ENCODE measurements around the gene MLXIPL.

DNA sequence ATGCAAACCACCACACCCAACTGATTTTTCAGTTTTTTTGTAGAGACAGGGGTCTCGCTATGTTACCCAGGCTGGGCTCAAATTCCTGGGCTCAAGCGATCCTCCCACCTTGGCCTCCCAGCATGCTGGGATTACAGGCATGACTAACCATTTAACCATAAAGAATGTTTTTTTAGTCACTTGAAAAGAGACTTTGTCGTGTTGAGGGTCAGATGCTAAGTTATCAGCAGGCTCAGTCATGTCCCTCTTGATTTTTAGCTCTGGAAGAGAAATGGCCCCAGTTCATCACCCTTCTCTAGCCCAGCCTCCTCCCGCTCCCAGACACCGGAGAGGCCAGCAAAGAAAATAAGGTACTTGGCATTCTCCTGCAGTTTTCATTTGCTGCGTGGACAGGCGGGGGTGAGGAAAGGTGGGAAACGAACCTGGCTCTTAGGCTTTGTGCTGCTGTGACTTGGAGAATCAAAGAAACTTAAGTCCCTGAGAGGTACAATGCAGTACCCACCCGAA lies 13.5 kb downstream of the POM121 start:
- PRO-cap, 7 experiments, result no peak in any of the 7 experiments

DNA sequence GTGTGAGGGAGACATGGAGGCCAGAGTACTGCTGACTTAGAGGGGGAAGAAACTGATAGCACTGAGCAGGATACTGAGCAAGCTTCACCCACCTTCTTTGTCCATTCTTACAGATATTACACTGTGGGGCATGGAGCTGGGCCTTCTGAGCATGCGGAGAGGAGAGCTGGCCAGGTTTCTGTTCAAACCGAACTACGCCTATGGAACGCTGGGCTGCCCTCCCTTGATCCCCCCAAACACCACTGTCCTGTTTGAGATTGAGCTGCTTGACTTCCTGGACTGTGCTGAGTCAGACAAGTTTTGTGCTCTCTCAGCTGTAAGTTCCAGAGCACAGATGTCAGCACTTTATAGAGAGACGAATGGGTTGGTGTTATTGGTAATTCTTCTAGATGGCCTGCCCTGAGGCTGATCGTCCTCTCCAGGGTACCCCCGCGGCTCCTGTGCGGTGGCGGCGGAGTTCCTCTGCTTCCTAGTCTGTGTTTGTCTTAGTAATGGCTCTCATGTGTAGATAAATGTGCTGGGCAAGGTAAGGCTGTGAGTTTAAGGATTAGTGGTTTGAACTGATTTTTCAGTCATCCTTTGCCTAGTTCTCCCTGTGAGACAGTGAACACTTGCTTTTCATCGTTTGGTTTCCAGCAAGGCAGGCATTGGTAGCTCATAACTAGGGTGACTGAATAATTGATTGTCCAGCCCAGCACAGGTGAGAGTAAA lies 2.2 kb downstream of the FKBP6 start:
- PRO-cap, 7 experiments, result no peak in any of the 7 experiments

- PRO-cap, 7 experiments, result no peak in any of the 7 experiments
These were observed 14.1 kb downstream of the FKBP6 start for GRCh38 chr7:73341964-73342473.

GRCh38 chr7:73357777-73358976 lies 30.2 kb downstream of the FKBP6 start:
- PRO-cap, 7 experiments, result no peak in any of the 7 experiments

DNA sequence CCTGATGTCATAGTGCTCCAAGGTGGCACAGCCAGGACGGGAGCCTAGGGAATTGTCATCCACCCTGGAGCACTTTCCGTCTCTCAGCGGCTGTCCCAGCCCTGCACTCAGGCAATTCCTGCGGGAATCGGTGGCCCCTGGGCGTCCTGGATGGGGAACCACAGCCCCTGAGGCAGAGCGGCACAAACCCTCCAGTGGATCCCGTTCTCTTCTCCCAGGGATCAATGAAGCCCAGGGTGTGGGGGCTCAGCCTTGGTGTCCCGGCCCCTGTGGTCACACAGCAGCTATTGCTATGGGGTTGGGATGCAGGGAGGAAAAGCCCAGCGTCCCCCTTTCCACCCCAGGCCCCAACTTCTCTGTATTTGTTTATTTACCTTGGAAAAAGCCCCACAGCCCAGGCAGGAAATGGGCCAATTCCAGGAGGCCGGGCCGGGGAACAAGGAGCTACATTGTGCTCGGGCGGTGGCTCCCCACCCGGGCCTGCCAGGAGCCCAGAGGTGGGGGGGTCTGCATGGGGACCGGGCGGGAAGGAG lies 23.3 kb upstream of the FZD9 start:
- PRO-cap, 7 experiments, result no peak in any of the 7 experiments

GRCh38 chr7:73623961-73624804 lies at the start of gene MLXIPL:
Gene MLXIPL (minus strand): TSS chr7:73624522.
- PRO-cap, 7 experiments, result no peak in any of the 7 experiments

DNA sequence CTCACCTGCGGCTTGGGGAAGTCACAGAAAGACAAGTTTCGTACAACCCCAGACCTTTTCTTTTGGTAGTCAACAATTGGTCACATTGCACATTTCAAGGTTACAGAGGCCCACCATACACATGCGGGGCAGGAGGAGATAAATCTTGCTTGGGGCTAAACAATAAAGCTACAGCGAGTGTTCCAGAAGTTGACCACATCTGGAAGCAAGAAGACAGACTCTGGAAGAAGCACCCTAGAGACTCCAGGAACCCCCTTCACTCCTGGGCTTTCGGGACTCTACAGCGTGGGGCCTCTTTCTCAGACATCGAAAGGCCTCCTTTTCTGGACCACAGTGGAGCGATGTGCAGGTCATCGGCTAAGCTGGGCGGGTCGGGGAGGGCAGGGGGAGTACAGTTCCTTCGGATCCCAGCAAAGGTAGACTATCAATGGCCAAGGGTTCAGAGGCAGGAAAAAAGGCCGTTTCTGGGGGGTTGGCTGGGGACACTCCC lies 973 bp downstream of the DNAJC30 start:
- PRO-cap, 7 experiments, result no peak in any of the 7 experiments

- PRO-cap, 7 experiments, result no peak in any of the 7 experiments
These were observed 8.3 kb upstream of the CLDN4 start for GRCh38 chr7:73822226-73823077.

GRCh38 chr7:73823078-73823366 lies 7.8 kb upstream of the CLDN4 start:
- PRO-cap, 7 experiments, result no peak in any of the 7 experiments

DNA sequence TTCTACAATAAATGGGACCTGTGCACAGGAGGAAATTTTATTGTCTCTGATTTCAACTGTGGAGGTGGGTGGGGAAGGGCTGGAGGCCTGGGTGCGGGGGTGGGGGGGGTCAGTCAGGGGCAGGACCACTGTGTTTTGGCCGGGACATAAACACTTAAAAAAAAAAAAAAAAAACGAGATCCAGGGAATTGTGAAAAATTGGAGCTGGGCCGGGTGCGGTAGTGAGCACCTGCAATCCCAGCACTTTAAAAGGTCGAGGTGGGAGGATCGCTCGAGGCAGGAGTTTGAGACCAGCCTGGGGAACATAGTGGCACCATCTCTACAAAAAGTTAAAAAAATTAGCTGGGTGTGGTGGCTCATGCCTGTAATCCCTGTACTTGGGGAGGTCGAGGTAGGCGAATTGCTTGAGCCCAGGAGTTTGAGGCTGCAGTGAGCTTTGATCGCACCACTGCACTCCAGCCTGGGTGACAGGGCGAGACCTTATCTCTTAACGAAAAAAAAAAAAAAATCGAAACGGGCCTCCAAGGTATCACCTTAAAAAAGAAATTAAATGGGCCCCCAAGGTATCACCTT lies 1.9 kb downstream of the CLDN4 start:
- PRO-cap, 7 experiments, result no peak in any of the 7 experiments

DNA sequence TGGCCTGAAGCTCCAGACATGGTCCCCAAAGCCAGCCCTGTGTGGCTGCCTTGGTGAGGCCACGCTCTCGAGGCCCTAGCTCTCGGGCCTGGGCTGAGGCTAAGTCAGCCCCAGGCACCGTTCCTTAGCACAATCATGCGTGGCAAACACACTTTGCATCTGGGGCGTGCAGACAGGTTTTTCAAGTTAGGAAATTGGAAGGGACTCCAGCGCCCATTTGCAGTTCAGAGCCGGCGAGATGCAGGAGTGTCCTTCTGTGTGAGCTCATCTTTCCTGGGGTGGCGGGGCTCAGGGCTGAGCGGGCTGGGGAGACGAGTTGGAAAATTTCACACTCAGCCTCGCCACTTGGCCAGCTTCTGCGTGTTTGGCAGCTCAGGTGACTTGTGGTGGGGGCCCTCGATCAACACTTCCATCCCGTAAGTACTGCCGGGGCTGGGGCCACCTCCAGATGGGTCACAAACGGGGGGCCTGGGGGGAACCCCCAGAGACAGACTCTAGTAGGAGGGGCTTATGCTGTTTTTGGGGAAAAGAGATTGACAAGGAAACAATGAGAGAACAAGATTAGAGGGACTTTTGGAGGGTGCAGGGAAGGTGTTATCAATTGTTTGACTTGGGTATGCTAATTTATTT lies 55.7 kb downstream of the TMEM270 start:
- PRO-cap, 7 experiments, result no peak in any of the 7 experiments

DNA sequence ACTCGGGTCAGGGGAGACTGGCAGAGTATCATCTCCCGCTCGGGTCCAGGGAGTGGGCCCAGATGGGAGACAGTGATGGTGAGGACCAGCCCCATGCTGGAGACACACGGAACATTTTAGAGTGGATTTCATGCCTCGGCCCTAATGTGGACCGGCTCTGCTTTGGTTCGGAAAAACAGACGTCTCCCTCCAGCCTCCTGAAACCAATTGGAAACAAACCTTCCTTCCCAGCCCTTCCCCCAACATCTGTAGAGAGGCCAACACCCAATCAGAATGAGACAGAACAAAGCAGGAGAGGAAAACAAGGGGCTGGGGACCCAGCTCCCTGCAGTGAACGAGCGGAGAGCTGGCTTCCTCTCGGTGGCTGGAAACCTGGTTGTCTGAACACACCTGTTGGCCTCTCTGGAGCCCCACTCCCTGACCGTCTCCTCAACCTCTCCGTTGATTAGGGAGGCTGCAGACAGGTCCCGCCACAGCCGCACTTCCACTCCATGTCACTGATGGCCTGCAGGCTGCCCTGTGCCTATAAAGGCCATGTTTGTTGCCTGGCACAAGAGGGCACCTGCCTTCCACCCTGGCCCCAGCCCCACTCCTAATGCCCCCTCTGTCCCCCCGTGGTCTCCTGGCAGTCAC lies 58.3 kb downstream of the TMEM270 start:
- PRO-cap, 7 experiments, result no peak in any of the 7 experiments

- PRO-cap, 7 experiments, result no peak in any of the 7 experiments
These were observed 42.4 kb upstream of the ELN start for GRCh38 chr7:73985607-73985999.

DNA sequence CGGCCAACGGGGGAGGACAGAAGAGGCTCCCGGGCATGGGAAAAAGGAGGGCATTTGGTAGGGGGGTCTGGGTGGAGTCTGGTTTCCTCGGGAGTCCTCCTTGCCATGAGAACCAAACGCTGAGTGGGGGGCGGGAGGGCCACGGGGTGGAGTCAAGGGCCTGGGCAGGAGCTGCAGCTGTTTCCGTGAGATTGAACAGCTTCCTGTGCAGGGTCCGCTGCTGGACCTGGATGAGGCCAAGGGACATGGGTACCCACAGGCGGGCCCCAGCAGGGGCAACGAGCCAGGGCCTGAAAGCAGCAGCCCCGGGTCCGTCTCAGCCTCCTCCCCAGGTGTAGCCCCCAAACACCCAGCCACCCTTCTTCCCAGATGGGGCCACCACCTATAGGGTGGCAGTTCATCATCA lies 1.4 kb downstream of the ELN start:
- PRO-cap, 7 experiments, result no peak in any of the 7 experiments

GRCh38 chr7:74197162-74198423 lies 12.2 kb upstream of the LAT2 start:
- PRO-cap, 7 experiments, result peak in 1 of 7 experiments; most common plus-strand start chr7:74197543 (in 1)

DNA sequence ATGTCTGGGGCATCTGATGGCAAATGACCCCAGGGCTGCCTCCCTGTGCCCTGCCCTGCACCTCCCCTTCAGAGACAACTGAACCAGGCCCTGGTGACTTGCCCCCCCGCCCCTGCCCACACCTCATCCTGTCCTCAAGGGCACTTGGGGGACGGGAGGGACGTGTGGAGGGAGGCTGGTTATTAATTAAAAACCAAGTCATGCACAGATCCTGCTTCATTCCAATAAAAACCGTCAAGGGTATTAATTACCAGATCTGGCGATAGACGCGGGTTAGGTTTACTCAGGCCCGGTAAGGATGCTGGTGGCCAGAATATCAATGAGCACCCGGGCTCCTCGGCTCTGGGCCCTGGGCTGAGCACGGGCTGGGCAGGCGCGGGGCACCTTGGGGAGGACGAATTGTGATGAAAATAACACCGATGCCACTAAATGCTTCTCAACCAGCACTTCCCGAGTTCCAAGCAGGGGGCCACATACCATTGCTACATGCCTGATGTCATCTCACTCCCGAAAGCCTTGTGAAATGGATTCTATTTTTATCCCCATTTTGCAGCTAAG lies 24.5 kb upstream of the GTF2IRD1 start:
- PRO-cap, 7 experiments, result no peak in any of the 7 experiments

DNA sequence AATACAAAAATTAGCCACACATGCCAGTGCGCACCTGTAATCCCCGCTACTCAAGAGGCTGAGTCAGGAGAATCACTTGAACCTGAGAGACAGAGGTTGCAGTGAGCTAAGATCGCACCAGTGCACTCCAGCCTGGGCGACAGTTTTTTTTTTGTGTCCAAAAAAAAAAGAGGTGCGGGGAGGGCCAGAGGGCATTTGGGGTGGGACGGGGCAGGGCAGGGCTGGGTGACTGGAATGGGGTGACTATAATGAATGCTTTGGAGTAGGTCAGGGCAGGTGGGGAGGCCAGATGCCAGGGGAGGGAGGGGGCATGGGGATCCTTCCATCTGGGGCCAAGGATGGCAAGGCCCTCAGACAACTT lies 23.5 kb downstream of the GTF2IRD1 start:
- PRO-cap, 7 experiments, result no peak in any of the 7 experiments

DNA sequence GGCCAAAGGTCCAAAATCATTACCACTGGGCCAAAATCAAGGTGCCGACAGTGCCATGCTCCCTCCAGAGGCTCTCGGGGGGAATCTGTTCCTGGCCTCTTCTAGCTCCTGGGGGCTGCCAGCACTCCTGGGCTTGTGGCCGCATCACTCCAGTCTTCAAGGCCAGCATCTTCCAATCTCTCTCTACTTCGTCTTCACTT lies 38.9 kb downstream of the GTF2IRD1 start:
- PRO-cap, 7 experiments, result no peak in any of the 7 experiments

DNA sequence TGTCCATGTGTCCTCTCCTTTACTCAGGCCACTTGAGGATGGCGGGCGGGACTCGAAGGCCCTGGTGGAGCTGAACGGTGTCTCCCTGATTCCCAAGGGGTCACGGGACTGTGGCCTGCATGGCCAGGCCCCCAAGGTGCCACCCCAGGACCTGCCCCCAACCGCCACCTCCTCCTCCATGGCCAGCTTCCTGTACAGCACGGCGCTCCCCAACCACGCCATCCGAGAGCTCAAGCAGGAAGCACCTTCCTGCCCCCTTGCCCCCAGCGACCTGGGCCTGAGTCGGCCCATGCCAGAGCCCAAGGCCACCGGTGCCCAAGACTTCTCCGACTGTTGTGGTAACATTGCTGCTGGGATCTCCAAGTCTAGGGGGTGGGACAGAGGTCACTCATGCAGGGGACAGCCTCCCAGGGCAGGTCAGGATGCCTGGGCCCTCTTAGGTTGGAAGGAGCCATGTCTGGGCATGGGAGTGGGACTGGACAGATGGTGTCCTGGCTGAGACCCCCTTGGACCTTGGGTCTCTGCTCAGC lies 65.7 kb downstream of the GTF2IRD1 start:
- PRO-cap, 7 experiments, result no peak in any of the 7 experiments

GRCh38 chr7:74704955-74705372 lies 47.4 kb downstream of the GTF2I start:
- PRO-cap, 7 experiments, result no peak in any of the 7 experiments

All from T-cell (primary cell).